ENCODE measurements around a stretch of chr16.

DNA sequence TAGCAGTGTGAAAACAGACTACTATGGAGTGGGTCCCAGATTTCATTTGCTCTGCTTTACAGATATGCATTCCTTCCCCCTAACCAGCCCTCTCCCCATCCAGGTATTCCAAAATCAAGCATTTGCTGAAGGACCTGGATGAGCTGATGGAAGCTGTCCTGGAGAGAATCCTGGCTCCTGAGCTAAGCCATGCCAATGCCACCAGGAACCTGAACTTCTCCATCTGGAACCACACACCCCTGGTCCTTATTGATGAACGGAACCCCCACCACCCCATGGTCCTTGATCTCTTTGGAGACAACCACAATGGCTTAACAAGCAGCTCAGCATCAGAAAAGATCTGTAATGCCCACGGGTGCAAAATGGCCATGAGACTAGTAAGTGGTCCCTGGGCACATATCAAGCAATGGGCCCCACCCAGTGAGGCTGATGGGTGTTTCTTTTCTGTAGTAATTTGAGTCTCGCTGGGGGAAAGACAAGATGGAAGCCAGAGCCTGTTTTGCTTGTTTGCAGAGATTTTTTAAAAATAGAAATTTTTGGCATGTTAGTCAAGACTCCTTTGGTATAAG is 50.7 kb downstream of the SCNN1B start:
- CAGE, long polyA plus RNA, result no peak
- RRBS, result no CpG with 5 or more reads among the region's 3 CpGs

GRCh38 chr16:23362342-23363346 is 60.5 kb downstream of the SCNN1B start:
- CAGE, long polyA plus RNA, result no peak
- RRBS, result no CpG with 5 or more reads among the region's 13 CpGs

GRCh38 chr16:23393127-23393515 is 59.9 kb downstream of the COG7 start:
- CAGE, long polyA plus RNA, result no peak
- RRBS, result no CpG with 5 or more reads among the region's 10 CpGs

- CAGE, long polyA plus RNA, result no peak
- RRBS, result no CpG with 5 or more reads among the region's 4 CpGs
Measured at GRCh38 chr16:23420355-23421317, 32.4 kb downstream of the COG7 start.

GRCh38 chr16:23473958-23474371 is 21.0 kb upstream of the COG7 start:
- CAGE, long polyA plus RNA, result no peak
- RRBS, result no CpG with 5 or more reads among the region's 5 CpGs

DNA sequence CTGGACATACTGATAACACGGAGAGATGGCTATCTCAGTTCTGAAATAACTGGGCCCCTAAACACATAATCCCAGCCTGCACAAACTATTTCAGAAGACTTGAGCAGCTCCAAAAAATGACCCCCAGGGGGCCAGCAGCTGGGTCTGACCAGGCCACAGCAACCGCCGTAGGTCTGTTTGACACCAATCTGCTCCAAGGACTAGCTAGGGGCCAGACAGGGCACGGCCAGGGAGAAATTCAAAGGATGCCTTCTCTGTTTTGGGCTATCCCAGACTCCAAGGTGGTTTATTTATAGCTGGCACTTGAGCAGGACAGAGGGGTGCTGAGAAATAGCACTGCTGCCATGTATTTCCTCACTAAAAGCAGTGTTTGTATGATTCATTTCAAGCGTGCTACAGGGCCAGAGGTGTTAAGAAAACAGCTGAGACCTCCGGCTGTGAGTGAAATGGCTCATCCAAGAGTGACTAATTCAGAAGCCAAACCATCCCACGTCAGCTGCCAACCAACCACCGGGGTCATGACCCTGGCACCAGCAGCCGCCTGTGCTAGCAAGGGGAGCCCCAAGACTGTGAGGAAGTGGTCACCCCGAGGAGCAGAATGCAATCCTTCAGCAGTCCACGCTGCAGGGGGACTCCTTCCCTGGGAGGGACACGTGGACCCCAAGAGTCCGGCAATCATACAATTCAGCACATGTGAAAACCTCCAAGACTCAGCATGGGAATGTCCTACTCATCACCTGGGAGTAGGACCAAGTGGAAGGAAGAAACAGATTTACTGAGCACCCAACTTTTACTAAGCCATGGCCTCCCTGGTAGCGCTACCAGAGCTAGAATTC is 5.6 kb downstream of the GGA2 start:
- CAGE, long polyA plus RNA, result no peak
- RRBS, result 4% methylated on average over 3 of the region's 14 CpGs

GRCh38 chr16:23694644-23695535 is 16.2 kb downstream of the PLK1 start:
- CAGE, long polyA plus RNA, result no peak
- RRBS, result 9% methylated on average over 8 of the region's 36 CpGs

GRCh38 chr16:24255310-24255687 is 836 bp upstream of the CACNG3 start:
- CAGE, long polyA plus RNA, result no peak
- RRBS, result no CpG with 5 or more reads among the region's 10 CpGs

- CAGE, long polyA plus RNA, result no peak
- RRBS, result no CpG with 5 or more reads among the region's 4 CpGs
Measured at GRCh38 chr16:24419760-24420273, 119.5 kb upstream of the RBBP6 start.

DNA sequence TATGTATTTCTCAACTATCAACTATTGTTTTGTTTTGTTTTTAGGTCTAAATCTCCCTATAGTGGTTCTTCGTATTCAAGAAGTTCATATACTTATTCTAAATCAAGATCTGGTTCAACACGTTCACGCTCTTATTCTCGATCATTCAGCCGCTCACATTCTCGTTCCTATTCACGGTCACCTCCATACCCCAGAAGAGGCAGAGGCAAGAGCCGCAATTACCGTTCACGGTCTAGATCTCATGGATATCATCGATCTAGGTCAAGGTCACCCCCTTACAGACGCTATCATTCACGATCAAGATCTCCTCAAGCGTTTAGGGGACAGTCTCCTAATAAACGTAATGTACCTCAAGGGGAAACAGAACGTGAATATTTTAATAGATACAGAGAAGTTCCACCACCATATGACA is 29.3 kb downstream of the RBBP6 start:
- CAGE, long polyA plus RNA, result no peak
- RRBS, result no CpG with 5 or more reads among the region's 16 CpGs

DNA sequence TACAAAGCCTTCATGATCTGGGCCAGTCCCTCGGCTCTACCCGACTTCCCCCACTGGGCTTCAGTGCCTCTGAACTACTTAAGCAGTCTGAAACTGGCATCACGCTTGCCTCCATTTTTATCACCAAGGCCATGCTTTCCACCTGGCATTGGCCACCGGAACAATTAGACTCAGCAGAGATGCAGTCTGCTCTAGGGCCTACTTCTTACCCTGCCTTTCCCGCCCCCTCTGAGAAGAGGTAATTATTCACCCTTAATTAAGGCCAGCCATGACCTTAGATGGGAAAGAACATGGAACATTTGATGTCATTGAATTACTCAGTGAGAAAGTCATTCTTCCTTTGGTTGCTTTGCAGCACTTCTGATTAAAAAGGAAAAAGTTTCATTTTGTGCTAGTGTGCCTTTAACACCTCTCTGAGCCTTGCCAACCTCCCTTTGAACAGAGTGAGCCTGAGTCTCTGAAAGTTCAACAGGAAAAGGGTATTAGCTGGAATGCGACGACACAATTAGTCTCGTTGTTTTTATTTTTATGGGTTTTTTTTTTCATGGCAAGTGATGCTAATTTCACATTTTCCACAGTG is 60.9 kb upstream of the TNRC6A start:
- CAGE, long polyA plus RNA, result no peak
- RRBS, result no CpG with 5 or more reads among the region's 8 CpGs

- CAGE, long polyA plus RNA, result no peak
- RRBS, result no CpG with 5 or more reads among the region's 3 CpGs
Measured at GRCh38 chr16:24669509-24669924, 59.9 kb upstream of the TNRC6A start.

DNA sequence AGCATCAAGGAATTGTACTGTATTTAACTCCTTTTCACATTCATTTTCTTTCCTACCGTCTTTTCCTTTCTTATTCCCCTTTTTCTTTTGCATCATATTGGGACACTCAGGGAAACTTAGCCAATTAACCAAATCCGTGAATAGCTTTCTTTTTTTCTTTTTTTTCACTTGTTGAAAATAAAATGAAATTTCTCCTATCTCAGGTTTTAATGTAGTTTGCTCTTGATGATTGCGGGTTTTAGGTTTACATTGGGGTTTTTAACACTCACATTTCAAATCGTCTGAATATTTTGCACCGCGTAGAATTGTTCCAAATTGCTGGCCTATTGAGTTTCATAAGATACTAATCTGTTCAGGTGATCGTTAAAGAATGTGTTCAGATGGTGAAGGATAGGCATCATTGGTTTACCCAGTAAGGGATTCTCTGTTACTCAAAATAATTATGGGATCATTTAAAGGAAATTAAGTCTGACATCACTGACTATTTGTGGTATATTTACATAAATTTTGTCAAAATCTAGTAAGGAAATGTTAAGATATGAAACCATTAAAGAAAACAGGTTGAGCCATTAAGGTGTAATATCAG is 1.7 kb downstream of the TNRC6A start:
- CAGE, long polyA plus RNA, result no peak
- RRBS, result no CpG with 5 or more reads among the region's 7 CpGs

DNA sequence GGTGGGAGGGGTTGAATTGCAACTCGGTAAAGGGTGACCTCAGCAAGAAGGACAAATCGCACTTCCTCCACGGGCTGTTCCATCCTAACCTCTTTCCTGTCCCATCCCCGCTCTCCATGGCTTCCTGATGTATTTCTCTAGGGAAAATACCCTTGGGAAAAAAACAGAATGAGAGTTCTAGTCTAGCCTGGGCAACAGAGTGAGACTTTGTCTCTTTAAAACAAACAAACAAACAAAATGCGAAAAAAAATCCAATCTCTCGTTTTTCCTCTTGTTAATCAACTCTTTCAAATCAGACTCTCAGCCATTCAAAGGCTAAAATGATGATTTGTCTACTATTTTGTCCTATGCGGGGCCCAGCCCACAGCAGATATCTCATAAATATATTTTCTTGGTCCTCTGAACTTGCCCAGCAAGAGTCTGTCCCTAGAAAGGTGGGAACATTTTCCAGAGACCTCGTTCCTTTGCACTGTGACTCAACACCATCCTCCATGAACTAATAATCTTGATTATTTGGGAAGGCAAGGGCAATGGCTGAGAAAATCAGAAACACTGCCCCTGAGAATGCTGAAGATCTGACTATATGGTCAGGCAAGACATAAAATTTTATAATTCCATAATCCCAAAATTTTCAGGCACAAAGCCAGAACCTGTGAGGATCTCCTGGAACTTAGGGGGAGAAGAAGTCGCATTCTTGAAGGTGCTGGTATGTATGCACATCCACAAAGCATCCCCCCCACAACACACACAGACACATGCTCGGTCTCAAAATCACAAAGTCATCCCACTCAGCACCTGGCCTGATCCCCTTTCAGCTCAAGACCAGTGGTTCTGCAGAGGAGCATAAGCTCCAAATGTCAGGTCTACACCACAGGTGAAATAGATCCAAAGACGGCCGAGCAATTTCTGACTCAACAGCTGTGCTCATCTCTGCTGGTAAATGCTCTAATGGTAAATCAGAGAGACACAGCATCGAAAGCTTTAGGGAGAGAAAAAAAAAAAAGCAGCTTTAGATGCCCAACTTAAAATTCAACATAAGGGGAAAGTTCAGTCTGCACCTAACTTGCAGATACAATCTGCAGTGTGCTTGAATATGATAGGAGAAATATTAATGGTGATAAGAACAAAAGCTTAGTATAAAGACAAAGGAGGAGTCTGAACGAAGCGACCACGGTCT is 56.8 kb downstream of the ARHGAP17 start:
- CAGE, long polyA plus RNA, result no peak
- RRBS, result no CpG with 5 or more reads among the region's 16 CpGs

- CAGE, long polyA plus RNA, result no peak
- RRBS, result no CpG with 5 or more reads among the region's 14 CpGs
Measured at GRCh38 chr16:24986370-24987537, 28.4 kb downstream of the ARHGAP17 start.

DNA sequence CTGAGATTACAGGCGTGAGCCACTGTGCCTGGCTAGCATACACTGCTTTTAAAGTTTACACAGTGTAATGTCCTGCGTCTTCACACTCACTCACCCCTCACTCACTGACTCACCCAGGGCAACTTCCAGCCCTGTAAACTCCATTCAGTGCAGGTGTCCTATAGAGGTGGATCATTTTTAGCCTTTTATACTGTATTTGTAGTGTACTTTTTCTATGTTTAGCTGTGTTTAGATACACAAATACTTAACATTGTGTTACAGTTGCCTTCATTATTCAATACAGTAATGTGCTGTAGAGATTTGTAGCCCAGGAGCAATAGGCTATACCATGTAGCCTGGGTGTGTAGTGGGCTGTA is 35.2 kb upstream of the ARHGAP17 start:
- CAGE, long polyA plus RNA, result no peak
- RRBS, result no CpG with 5 or more reads among the region's 2 CpGs

GRCh38 chr16:25110291-25110720 is 1.2 kb upstream of the LCMT1 start:
- CAGE, long polyA plus RNA, result no peak
- RRBS, result no CpG with 5 or more reads among the region's 6 CpGs

DNA sequence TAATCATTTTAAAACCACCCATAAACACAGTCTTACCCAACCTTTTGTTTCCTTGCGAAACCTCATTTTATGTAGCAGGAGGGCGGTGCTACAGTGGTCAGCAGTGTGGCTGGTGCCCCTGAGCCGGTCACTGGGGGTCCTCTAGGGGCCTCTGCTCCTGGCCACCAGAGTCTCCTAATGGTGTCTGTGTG is 39.1 kb upstream of the AQP8 start:
- CAGE, long polyA plus RNA, result no peak
- RRBS, result no CpG with 5 or more reads among the region's 3 CpGs

GRCh38 chr16:25692745-25693197 is 1.0 kb downstream of the HS3ST4 start:
- CAGE, long polyA plus RNA, result no peak
- RRBS, result 3% methylated on average over 19 of the region's 51 CpGs

DNA sequence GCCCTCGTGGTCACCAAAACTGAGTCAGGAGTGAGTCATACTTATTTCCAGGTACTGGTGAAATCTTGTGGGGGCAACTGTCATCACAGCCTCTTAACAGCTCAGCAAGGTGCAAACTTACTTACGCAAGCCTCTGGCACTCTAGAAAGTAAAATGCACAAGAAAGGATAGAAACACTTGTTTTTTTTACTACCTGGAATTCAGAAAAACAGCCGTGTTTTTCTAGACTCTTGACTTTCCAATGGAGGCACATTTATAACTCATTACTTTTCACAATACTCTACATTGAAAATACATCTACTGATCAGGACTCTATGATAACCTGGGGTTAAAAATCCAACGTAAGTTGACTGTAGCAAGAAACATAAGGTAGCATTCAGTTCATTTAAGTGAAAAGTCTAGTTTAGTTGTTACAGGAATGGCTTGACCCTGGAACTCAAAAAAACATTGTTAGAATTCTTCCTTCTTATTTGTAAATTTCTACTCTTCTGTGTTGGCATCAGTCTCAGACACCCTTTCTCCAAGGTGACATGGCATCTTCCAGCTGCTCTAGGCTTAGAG is 468.3 kb upstream of the C16orf82 start:
- CAGE, long polyA plus RNA, result no peak
- RRBS, result no CpG with 5 or more reads among the region's 4 CpGs